Placental pericyte (primary cell): ENCODE measurements around a stretch of chr19.

DNA sequence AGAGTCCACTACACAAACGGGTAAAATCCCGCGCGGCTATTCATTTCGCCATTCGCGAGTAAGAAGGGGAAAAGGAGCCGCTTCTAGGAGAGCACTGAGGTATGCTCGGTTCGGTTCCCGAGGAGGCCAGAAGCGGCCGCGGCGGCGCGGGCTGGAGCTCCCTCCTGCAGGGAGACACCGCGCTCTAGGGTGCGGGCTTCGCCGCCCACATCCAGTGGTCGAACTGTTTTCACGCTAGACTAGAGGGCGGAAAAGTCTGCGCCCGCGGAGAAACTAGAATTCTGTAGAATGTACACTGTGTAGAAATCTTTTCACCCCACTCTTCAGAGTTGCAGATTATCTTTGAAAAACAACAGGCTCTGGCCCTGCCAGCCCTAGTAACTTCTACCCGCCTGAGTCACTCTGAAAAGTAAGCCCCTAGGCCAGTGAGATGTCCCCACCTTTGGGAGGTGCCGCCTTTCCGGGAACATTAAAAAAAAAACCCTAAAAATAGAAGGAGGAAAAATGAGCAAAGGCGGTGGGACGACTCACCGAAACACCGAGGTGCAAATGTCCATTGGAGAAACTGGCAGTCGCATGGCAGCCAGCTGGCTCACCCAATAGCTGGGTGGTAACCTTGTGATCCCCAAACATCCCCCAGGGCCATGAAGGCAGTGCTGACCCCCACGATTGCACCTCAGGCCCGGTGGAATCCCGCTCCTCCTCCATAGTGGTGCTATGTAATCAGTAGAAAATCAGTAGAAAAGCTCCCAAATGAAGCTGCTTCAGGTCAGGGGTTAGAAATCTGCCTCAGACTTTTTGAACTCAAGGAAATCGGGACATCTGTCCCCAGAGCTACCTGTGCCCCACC is 4.0 kb upstream of the TSHZ3 start:
- CAGE, long polyA plus RNA, result no peak

DNA sequence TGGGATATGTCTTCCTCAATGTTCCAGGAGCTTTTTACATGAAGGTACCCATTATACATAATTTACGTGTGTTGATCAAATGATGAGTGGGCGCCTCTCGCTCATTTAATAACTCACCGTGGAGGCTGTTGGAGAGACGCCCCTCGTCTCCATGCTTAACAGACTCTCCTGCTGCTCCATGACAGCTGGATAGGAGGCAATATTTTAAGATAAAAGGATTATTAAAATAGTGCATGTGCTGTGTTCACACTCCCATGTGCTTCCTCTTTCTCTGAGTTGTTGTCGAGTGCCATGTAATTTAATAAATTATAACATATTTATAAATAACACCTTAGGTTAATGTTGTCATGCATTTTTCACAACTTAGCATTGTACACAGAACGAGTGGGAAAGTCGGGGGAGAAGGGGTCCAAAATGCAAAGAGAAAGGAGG is 161.4 kb upstream of the TSHZ3 start:
- CAGE, long polyA plus RNA, result no peak

GRCh38 chr19:31583095-31583787 is 234.0 kb upstream of the TSHZ3 start:
- CAGE, long polyA plus RNA, result no peak

- CAGE, long polyA plus RNA, result no peak
Observed at GRCh38 chr19:32384224-32384675, 21.3 kb upstream of the DPY19L3 start.

DNA sequence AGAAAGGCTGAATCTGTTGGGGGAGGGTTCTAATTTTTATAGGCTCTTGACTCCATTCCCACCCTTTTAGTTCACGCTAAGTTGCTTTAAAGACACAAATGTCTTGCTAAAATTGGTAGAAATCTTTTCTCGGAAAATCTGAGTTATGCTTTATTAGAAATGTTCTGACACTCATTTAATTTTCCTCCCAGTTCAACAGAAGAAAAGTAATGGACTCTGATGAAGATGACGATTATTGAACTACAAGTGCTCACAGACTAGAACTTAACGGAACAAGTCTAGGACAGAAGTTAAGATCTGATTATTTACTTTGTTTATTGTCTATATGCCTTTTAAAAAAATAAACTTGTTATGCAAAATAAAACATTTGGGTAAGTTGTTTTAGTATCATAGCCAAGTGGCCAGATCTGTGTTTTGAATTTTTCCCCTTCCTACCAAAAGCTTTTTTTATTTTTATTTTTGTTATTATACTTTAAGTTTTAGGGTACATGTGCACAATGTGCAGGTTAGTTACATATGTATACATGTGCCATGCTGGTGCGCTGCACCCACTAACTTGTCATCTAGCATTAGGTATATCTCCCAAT is 6.2 kb downstream of the PDCD5 start:
- CAGE, long polyA plus RNA, result no peak

- CAGE, long polyA plus RNA, result no peak
Observed at GRCh38 chr19:32649553-32649888, 25.5 kb downstream of the ANKRD27 start.

- CAGE, long polyA plus RNA, result no peak
Observed at GRCh38 chr19:32666054-32666432, 8.9 kb downstream of the ANKRD27 start.

DNA sequence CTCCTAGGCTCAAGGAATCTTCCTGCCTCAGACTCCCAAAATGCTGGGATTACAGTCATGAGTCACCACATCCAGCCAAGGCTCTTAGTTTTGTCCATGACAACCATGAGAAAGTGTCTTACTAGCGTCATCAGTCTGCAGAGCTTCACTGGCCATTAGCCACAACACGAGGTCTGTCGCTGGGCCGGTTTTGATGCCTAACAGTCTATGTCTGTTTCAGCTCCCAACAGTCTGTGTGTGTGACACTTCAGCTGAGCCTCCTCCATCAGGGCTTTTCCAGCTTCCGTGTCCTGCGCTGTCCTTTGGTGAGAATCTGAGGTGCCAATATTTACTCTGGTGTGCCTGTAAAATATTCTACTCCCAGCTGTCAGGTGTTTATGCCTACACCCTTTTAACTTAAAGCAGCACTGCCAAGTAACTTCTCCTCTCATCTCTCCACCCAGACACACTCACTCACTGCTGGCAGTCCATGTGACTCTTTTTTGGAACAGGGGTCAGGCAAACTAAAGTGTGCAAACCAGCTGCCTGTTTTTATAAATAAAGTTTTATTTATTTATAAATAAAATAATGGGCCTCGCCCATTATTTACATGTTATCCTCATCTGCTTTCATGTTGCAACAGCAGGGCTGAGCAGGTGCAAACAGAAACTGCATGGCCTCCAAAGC is 47.4 kb downstream of the CEP89 start:
- CAGE, long polyA plus RNA, result no peak

- CAGE, long polyA plus RNA, result no peak
Observed at GRCh38 chr19:32928271-32929083, 43.3 kb downstream of the CEP89 start.

- CAGE, long polyA plus RNA, result no peak
Observed at GRCh38 chr19:33276165-33276527, 26.2 kb downstream of the CEBPA start.

- CAGE, long polyA plus RNA, result no peak
Observed at GRCh38 chr19:33348379-33349258, 24.9 kb upstream of the CEBPG start.

DNA sequence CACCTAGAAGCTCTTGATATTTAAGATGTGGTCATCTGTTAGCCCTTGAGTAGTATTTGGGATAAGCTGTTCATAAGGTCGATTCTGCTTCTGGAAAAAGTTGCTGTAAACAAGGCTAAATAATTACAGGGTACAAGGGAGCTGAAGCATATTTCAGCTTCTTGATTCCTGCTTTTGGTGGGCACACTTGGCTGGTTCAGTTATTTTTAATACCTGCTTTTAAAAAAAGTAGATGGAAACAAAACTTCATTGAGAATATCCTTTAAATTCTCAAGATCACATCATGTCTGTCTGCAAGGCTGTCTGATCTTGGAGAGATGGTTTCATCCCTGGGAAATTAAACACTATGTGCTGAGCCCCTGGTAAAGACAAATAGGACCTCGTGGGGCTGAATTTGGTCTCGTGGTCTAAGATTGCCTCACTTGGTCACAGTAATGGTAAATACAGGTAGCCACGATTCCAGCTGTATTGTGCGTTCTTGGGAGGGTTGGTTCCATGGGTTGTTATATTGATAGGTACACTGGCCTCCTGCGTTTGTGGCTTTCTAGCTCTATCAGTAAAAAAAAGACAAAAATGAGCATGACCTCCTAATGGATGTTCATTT is 1.5 kb downstream of the CEBPG start:
- CAGE, long polyA plus RNA, result no peak

GRCh38 chr19:33378065-33378559 is 4.6 kb downstream of the CEBPG start:
- CAGE, long polyA plus RNA, result no peak

DNA sequence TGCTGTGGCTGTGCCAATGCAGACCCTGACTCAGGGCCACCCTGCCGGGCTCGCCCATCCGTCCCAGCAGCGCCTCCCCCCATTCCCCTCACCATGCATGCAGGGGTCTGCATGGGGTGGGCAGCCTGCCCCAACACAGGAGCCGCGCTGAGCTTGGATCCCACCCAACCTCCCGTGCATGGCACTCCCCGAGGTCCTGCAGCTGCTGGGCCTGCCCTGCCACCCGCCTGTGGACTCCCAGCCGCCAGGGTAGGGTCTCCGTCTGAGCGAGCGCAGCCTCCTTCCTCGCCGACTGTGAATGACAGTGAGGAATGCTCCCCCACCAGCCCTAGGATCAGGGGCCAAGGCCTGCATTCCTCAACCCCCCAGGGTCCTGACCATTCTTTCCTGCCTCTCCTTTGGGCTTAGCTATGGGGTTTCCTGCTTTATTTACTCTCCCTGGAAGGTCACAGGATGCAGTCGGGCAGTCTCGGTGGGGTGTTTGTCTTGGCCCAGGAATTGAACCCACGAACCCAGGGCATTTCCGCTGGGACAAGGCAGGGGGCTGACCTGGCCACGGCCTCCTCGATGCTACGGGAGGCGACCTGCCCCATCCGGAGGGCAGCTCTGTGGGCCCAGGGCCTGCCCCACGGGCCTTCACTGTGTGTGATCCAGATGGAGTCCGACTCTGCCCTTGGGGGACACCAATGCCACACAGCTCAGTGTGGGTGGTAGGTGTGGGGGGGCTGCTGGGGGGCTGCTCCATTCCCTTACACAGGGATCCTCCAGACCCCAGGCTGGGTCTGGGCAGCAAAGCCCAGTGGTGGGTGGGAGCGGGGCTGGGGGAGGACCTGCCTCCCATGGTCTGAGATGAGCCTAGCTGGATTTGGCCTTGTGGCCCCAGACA is 23.6 kb downstream of the CEBPG start:
- CAGE, long polyA plus RNA, result no peak

GRCh38 chr19:33499218-33499830 is 22.3 kb downstream of the PEPD start:
- CAGE, long polyA plus RNA, result no peak

DNA sequence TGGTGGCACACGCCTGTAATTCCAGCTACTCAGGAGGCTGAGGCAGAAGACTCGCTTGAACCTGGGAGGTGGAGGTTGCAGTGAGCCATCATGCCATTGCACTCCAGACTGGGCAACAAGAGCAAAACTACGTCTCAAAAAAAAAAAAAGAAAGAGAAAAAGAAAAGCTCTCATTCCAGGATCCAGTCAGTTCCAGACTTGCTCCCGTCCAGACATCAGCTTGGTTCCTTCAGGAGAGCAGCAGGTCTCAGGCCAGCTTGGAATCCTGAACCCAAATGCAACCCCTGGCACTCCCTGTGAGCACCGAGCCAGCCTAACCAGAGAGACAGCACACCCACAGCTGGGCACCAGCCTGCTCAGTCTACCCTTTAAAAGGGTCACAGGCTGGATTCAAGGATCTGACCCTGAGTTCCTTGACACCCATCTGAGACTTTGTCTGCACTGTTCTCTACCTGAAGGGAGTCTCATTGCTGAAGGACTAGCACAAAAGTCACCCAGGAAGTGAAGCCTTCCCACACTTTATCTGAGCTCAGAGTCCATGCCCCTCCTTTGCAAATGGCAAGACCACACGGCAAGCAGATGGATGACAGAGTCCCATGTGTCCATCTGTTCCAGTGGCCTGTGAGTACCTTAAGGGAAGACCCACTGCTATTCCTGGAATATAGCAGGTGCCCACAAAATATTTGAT is 1.5 kb downstream of the PEPD start:
- CAGE, long polyA plus RNA, result no peak

DNA sequence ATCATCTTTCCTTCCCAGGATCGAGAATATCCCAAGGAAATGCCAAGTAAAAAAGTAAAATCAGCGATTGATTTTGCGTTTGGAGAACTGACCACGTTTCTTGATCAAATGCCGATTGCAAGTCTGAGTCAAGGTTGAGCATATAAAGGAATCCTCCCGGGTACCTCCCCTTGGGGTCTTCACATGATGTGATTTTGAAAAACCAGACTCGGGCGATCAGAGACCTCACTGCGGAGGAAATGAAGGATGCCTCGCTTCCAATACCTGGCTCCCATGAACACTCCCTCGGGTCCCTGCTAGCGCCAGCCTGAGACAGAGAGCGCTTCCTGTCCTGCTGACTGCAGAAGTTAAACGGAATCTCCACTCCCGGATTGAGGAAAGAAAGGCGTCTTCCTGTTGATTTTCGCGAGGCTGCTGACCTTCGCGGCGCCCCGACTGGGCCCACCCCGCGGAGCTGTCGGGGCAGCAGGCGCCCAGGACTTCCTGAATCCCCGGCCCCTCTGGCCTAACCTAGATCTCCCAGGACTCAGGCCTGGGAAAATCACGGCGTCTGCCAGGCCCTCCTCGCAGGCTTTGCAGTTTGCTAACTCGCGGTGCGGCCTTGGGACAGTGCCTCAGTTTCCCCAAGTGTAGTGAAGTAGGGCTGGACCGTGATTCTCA is 108.7 kb downstream of the KCTD15 start:
- CAGE, long polyA plus RNA, result no peak

DNA sequence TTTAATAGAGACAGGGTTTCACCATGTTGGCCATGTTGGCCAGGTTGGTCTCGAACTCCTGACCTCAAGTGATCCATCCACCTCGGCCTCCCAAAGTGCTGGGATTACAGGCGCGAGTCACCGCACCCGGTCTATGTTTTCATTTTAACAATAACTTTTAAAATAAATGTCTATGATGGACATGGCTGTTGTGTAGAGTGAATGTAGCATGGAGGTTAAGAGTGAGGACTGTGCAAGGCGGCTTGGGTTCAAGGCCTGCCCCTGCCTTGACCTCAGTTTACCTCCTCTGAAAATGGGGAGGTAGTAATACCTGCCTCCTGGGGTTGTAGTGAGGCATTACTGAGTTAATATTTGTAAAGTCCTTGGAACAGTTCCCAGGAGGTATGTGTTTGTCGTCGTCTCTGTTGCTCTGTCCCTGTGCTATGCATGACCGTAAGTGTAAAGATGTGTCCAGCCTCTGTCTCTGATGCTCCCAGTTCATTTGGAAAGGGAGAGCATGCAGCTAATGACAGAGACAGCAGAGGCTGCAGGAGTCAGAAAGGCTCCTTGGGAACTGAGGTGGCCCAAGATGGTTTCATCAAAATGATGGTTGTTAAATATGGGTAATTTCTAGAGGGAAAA is 9.4 kb downstream of the GARRE1 start:
- CAGE, long polyA plus RNA, result no peak

GRCh38 chr19:34274121-34275408 is 20.2 kb downstream of the GARRE1 start:
- CAGE, long polyA plus RNA, result no peak

GRCh38 chr19:34300410-34300696 is 46.0 kb downstream of the GARRE1 start:
- CAGE, long polyA plus RNA, result no peak